Bronchial lymph node (tissue), 1 donor: Measurements from ENCODE around the gene MYD88.

- PRO-cap: bidirectional peak, plus-strand start at chr3:36912742, minus-strand start at chr3:36912533
Measured at GRCh38 chr3:36912295-36913029, 32.4 kb downstream of the TRANK1 start.

DNA sequence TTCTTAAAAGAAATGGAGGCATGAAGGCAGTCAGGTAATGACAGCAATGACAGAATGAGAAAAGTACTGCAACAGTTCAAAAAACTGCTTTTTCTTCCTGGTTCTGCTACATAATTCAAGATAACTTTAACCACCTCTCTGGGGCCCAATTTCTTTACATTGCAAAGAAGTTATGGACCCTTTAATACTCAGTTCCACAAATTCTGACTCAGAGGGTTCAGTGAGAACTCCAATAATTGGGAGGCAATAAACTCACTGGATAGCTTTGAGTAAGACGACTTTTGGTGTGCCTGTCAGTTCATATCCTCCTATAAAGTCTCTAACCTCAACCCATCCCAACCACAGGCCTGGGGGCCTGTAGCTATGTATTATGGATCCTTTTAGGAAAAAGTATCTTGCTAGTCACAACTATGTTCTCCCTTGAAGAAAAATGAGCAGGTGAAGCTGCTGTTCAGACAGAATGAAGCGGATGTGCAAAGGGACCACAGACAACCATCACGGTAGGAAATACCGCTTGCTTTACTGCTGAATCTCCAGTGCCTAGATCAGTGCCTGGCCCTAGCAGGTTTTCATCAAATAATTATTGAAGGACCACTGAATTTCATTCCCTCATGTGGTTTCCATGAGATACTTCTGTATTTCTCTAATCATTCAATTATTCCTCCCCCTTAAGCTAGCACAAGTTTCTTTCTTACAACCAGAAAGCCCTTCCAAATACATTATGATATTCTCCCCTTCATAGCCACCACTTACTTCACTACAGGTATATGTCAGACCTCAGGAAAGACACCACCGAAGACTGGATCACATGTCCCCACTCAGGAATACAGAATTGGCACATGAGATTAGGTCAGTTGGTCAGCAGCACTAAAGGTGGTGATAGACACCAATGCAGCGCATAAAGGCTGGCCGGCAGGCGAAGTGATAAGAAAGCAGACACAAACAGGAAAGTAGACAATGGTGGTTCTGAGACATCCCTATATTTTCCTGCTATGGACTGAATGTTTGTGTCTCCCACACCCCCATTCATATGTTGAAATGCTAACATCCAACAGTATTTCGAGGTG, 10.2 kb downstream of the EPM2AIP1 start:
- PRO-cap: no peak

GRCh38 chr3:37033052-37033383, 39.7 kb downstream of the MLH1 start:
- PRO-cap: no peak

GRCh38 chr3:37131107-37131791, 43.1 kb downstream of the LRRFIP2 start:
- PRO-cap: no peak

DNA sequence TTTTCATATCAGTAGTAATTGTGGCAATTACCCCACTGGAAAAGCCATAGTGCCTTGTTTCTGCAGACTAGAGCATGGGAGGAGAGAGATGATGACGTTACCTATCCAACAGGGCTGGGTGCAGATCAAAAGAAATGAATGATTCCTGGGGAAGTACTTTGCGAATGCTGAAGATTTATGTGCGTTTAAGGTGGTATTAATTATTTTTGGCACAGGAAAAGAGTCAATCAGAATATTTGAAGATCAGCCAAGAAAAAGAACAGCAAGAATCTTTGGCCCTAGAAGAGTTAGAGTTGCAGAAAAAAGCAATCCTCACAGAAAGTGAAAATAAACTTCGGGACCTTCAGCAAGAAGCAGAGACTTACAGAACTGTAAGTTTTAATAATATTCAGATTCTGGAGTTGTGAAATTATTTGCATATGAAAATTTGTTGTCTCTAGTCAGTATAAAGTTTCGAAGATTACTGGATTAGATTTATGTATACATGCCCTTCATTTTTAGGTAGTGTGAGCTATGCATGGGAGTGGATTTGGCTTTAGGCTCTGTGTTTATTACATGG, 78.5 kb downstream of the GOLGA4 start:
- PRO-cap: no peak

- PRO-cap: no peak
Measured at GRCh38 chr3:37344568-37344901, 101.5 kb downstream of the GOLGA4 start.

DNA sequence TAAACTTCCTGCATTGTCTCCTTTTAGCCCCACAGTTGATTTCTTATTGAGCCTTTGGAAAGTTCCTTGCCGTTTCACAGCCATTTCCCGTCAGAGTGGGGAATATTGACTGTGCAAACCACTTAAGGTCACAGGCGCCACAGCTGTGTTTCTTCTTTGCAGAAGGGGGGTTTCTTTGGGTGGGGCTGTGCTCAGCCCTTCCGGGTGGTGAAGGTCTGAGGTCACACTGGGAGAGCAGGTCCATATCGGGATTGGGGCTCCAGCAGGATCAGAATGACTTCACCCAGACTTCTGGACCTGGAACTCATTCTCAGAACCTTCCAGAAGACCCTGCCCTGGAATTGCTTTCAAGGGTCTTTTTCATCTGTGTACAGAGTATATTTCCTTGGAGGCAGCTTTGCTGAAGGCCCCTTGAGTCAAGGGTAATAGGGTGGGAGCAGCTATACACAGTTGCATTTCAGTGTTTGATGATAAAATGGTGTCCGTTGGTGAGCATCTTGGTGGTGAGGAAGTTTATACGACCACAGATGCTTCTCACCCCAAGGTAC, 122.7 kb downstream of the ITGA9 start:
- PRO-cap: no peak

- PRO-cap: no peak
Measured at GRCh38 chr3:37862673-37862921, 917 bp downstream of the CTDSPL start.

DNA sequence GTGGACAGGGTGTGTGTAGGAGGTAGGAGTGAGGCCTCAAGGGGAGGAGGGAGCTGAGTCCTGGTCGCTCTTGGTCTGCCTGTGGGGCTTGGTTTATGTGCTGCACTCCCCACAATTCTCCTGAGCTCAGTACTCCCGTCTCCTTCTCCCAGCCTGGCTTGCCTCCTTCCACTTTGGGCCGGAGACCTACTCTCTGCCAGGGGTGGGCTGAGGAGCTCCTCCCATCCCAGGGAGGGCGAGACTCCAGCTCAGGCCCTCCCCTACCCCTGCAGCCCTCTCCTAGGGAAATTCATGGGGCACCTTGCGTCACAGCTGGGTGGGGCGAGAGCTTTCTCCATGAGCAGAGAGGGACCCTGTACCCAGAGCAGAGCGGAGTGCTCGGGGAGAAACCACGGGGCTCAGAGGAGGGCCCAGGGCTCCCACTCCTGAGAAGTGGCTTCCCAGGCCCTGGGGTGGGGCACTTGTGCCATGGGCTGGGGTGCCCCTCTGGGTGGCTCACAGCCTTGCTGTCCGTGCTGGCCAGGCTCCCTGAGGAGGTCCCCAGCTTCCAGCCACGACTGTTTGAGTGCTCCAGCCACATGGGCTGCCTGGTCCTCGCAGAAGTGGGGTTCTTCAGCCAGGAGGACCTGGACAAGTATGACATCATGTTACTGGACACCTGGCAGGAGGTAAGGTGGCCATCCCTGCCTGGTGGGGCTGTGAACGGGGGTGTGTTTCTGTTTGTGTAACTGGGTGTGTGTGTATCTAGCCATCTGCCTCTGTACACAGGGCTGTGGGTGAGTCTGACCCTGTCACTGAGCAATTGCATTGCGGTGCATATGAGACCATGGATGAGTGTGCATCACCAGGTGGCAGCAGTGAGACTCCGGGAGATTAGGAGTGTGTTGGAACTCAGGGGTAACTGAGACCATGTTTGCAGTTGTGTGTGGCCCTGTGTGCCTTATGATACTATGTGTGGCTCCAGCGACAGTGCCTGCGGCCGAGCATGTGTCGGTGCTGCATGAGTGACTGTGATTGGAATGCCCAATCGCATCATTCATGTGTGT, 13.5 kb downstream of the VILL start:
- PRO-cap: no peak

DNA sequence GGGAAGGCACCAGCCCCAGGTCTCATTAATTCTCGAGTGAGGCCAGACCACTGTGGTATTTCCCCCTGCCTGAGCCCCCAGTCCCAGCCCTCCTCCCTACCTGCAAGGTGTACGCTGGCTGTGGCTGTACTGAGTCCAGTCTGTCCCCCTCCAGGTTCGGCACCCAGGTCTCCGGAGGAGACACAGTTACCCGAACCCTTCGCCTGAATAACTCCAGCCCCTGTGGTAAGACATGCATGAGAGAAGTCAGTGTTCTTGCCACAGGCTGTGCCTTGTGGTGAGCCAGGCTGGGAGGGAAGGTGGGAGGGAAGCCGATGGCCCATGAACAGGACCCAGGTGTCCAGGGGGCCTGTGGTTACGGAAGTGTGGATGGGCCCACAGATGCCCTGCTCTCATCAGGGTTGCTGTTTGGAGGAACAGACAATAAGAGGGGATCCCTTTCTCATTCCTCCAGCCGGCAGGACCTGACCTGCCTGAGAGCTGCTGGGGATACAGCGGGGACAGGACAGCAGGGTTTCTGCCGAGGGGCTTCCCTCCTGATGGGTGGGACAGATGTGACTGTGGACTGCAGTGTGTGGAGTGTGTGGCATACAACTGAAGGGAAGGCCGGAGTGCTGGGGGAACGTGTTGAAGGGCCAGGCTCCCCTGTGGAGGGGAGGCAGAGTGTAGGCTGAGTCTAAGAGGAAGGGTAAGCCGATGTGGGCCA, 21.9 kb downstream of the ACAA1 start:
- PRO-cap: no peak

DNA sequence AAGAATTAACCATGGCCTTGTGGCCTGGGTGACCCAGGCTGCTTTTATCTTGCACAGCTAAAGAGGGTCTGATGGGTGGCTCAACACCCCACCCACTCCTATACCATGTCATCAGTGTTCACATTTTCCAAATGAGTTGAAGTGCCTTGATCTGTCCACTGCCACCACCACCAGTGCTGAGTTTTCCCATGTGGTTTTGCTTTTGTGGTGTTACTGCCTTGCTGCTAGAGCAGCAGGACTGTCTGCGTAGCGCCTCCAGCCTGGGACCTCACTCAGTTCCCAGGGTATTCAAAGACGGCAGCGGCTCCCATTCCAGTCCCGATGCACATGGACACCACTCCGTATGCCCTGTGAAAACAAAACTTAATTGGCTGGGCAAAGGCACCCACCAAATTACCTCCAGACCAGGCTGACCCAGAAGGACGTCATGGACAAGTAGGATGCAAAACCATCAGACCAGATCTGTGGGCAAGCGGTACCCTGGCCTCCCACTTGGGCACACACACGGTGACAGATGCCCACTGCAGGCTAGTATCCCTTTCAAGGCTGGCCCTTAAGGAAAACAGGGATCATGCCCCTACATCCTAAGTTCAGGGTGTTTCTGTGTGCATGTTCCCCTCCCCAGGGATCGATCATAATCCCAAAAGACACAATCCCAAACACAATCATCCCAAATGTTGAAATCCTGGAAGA, 14.0 kb downstream of the ACAA1 start:
- PRO-cap: no peak

- PRO-cap: bidirectional peak, plus-strand start at chr3:38138666, minus-strand start at chr3:38138556
Measured at GRCh38 chr3:38138532-38139609, at the start of gene MYD88. MYD88 (plus strand) TSS chr3:38138661.

DNA sequence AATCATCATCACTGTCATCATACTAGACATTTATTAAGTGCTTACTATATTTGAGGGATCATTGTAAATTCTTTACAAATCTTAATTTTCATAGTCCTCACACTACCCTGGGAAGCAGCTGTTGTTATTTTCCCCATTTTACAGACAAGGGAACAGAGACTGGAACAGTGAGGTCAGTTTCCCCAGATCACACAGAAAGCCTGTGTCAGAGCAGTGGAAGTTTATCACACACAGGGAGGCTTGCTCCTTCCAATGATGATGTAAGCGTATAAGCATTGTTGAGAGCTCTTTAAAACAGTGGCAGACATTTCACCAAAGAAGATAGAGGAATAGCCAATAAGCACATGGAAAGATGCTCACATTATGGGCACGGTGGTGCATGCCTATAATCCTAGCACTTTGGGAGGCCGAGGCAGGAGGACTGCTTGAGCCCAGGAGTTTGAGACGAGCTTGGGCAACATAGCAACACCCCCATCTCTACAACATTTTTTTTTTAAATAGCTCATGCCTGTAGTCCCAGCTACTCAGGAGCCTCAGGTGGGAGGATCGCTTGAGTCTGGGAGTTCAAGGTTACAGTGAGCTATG, 43.6 kb downstream of the EXOG start:
- PRO-cap: no peak

DNA sequence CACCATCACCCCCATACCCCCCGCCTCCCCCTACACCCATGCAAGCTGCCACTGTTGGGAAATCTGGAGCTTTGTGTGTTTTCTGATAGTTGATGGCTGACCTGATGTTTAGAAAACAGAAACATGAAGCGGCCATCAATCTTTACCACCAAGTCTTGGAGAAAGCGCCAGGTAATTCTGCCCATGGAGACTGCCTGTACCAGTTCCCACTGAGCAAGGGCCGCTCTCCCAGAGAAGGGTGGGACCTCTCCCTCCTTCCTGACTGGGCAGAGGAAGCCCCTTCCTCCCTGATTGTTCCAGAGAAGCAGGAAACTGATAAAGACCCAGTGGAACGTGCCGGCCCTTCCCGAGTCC, 18.4 kb downstream of the CSRNP1 start:
- PRO-cap: no peak

DNA sequence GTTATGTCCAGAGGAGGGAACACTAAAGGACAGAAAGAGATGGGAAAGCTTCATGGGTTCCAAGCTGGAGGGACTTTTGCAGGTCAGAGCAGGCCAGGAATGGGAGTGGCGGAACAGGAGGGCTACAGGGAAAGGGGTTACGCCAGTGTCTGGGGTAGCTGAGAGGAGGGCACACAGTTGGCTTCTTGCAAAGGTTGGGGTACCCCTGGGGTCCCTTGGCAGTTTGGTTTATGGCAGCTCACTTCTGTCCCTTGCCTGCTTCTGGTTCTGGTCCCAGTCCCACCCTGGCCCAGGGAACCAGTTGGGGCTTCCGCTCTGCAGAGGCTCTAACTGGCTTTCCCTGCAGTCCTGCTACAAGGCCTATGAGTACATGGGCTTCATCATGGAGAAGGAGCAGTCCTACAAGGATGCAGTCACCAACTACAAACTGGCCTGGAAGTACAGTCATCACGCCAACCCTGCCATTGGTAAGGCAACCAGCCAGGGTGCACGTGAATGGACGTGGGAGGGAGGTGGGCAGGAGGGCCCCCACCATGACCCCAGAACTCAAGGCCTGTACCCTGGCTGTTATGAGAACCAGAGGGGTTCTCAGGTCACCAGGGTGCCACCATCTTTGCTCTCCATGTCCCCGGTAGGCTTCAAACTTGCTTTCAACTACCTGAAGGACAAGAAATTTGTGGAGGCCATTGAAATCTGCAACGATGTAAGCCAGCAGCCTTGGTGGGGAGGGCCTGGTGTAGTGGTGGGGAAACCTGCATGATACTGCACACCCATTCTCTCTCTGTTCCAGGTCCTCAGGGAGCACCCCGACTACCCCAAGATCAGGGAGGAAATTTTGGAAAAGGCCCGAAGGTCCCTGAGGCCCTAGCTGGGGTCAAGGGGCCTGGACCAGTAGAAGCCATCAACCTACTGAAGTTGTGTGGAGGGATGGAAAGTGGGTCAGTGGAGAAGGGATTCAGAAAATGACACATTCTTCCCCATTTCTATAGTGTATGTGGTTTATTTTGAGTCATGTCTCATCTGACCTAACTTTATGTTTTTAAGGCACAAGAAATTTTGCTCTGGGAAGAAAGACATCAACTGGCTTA, 15.1 kb downstream of the CSRNP1 start:
- PRO-cap: no peak

DNA sequence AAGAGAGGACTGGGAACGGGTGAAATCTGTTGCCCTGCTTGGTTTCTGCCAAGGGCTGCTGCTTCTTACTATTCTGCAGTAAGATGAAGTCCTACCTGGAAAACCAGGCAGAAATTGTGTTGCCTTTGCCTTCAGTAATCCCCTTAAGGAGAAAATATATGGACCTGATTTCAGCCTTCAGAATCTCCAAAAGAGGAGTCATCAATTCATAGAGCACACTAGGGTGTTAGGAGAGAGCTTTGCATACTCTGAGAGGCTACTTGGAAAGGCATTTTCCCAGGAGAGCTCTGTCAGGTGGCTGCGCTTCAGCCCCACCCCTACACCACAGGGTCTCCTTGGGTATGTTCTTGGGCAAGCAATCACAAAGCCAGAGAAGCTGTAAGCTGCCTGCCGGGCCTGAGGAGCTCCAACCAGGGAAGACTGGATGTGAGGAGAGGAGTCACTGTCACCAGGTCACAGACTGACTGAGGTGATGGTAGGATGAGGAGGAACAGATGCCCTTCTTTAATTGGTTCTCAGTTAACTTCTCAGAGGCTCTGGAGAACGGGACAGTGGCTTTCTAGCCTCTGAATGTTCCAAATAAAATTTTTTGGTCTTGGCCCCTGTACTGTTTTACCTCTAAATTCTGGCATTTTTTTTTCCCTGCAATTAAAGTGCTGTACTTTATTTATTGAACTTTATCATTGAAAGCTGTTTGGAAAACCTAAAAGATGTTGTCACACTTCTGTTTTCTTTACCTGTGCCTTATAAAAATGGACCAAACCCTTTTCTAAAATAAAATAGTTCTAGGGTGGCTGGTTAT, 9.8 kb upstream of the RPSA start:
- PRO-cap: no peak

- PRO-cap: no peak
Measured at GRCh38 chr3:39407269-39408512, 1.2 kb downstream of the RPSA start.

GRCh38 chr3:39410823-39411401, 4.4 kb downstream of the RPSA start:
- PRO-cap: no peak

GRCh38 chr3:40765969-40766349, 241.2 kb downstream of the ZNF621 start:
- PRO-cap: no peak

- PRO-cap: no peak
Measured at GRCh38 chr3:40800415-40800840, 275.7 kb downstream of the ZNF621 start.